Diencephalon (tissue), 2 donors: ENCODE measurements around the gene UQCRFS1.

- RAMPAGE, long total RNA, result no peak
Observed at GRCh38 chr19:28603953-28604411, 609.0 kb downstream of the UQCRFS1 start.

DNA sequence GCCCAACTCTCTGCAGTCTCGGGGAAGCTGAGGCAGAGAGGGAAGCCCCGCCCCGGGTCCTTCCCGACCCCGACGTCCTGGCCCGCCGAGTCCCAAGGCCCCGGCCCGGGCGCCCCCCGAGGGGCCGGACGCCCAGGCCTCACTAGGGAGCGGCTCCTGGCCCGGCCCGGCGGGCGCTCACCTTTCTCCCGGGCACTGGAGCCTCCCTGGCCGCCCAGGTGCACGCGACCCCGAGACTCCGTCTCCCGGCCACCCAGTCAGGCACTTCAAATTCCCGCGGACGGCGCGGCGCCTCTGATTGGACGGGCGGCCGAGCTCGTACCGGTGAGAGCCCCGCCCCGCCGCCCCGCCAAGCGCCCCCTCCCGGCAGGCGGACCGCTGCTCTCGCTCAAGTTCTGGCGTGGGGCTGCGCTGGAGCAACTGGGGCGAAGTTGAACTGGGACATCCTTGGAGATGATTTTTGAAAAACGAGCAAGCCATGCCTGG lies 485.5 kb downstream of the UQCRFS1 start:
- RAMPAGE, long total RNA, result no peak

DNA sequence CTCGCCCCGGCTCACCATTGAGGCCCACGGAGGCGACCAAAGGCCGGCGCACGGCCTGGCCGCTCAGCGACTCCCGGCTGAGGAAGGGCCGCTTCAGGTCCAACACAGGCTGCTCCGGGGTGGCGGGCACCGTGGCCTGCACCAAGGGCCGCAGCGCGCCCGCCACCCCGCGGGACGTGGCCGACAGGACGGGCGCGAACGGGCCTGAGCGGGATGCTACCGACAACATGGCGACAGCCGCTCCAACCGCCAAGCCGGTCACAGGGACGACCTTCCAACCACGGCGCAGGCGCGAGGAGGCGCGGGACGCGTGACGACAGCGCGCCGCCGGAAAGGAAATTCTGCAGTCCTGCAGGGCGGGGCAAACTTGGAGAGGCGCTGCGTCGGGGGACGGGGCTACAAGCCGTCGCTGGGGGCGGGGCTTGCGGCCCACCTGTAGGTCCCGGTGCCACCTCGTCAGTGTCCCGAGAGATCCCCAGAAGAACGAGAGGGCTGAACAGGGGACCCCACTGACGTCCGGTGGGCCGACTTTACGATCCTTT lies at the start of gene UQCRFS1:
Gene UQCRFS1 (minus strand): TSS at position 262 of the 542 bp plus-strand sequence.
- RAMPAGE, long total RNA, result no peak

GRCh38 chr19:29247729-29248296 lies 34.9 kb upstream of the UQCRFS1 start:
- RAMPAGE, long total RNA, result no peak

- RAMPAGE, long total RNA, result no peak
Observed at GRCh38 chr19:29587368-29587791, 18.7 kb upstream of the POP4 start.

GRCh38 chr19:29622334-29622925 lies 16.3 kb downstream of the POP4 start:
- RAMPAGE, long total RNA, result no peak

DNA sequence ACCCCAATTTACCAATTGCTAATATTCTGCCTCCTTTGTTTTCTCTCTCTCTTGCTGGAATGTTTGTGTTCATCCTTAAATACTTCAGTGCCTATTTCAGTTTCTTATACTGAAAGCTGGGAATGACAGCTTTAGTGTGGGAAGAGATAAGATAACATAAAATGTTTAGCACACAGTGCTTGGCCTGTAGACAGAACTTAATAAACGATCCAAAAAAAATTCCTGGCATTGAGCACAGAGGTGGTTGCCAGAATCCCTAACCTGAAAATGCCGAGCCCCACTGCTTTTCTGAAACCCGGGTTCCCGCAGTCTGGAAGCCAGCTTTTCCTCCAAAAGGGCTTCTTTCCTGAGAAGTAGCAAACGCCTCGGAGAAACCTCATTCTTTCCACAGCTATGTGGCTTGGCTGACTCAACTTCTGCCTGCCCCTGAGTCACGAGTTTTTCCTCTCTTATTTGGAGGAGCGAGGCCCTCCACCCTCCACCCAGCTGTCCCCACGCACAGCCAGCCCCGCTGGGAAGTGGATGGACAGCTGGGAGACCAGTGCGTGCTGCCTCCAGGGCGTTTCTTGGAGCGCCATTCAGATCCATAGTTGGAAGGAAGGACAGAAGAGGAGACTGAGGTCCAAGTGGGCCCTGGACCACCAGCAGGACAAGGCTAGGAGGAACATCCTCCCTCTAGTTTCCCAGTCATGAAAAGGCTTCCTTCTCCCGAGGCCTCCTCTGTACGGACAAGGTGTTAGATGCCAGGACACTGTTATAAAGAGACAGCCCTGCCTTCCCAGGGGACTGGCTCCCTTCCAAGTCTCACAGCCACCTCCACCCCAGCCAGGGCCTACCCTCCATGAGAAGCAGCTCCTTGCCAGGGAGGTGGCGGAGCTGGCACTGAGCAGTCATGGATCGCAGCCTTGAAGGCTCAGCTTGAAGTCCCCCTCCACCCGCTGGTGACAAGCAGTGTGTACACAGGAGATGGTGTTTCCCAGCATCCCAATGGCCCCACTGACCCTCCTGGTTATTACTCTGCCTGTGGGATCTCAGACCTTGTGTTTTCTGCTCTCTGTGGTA lies 2.6 kb upstream of the PLEKHF1 start:
- RAMPAGE, long total RNA, result no peak

DNA sequence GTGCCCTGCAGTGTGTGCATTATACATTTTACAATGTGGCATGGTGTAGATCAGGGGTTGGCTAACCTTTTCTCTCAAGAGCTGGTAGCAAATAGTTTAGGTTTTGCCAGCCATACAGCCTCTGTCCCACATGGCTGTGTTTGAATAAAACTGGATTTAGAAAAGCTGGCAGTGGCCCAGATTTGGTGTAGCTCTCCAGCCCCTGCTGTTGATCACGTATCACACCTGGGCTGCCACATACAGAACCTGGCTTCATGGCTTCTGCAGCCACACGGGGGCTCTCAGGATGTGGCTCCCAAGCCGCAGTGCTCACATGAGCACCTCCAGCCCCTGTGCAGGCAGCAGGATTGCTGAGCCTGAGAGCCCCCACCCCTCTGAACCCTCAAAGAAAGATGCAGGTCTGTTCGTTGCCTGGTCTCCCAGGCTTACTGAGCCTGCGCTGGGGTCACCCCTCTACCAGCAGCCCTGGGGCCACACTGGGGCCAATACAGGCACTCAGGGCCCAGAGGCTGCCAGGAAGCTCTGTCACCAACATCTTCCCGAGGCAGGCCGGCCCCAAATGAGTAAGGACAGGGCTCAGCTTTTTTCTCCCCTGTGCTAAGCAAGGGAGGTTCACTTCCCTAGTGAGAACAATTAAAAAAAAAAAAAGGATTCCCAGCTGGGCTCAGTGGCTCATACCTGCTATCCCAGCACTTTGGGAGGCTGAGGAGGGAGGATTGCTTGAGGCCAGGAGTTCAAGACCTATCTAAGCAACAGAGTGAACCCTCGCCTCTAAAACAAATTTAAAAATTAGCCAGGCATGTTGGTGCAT lies 2.7 kb downstream of the PLEKHF1 start:
- RAMPAGE, long total RNA, result no peak

DNA sequence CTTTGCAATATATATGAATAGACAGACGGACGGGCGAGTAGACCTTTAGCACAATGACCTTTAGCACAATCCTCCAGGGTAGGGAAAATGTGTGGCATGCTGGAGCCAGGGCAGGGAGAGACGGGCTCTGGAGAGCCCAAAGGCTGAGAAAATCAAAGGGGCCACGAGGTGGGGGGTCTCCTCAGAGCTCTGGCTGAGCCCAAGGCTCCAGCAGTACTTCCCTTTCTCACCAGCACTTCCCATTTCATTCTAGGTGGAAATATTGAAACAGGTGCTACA lies 5.9 kb downstream of the C19orf12 start:
- RAMPAGE, long total RNA, result no peak

- RAMPAGE, long total RNA, result no peak
Observed at GRCh38 chr19:29716020-29716242, 870 bp upstream of the C19orf12 start.

- RAMPAGE, long total RNA, result no peak
Observed at GRCh38 chr19:29830958-29831641, 19.3 kb downstream of the CCNE1 start.

- RAMPAGE, long total RNA, result no peak
Observed at GRCh38 chr19:29845510-29846206, 33.9 kb downstream of the CCNE1 start.

DNA sequence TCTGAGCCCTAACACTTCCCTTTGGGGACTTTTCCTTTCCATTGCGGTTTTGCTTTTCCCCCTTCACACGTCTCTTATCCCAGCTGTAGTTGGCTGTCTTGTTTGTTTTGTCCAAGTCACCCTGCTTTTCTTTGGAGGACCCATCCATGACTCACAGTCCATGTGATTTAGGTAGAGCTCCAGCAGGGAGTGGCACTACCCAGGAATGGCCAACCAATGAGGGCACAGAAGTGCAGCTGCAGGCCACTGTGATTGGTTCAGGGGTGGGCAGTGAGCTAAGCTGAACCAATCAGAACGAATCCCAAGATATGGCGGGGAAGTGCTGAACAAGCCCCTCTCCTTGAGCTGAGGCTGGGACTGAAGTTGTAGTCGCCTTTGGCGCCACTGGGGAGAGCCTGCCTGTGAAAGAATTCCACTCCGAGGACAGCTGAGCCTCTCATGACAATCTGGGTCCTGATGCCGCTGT lies 63.0 kb upstream of the URI1 start:
- RAMPAGE, long total RNA, result no peak

DNA sequence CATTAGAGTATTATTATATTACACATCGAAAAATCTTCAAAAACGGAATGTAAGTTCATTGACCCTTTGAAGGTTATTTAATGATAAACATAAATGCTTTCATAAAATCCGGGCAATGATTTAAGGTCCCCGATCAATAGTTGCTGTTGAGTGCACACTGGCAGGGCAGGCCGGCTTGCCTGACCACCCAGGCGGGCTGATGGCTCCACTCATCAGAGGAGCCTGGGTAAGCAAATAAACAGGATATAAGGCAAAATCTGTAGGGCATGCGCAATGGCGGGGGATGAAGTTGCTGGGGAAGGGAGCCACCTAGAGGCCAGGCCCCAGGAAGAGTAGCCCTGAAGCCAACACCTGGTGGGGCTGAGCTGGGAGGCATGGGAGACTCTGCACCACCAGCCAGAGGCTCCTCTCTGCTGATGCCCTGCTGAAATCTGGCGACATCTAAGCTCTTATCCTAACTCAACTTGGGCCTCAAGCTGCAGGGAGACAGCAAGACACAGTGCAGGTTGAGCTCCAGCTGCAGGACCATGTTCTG lies 324.3 kb downstream of the ZNF536 start:
- RAMPAGE, long total RNA, result no peak

- RAMPAGE, long total RNA, result no peak
Observed at GRCh38 chr19:31352497-31352975, 3.3 kb upstream of the TSHZ3 start.

DNA sequence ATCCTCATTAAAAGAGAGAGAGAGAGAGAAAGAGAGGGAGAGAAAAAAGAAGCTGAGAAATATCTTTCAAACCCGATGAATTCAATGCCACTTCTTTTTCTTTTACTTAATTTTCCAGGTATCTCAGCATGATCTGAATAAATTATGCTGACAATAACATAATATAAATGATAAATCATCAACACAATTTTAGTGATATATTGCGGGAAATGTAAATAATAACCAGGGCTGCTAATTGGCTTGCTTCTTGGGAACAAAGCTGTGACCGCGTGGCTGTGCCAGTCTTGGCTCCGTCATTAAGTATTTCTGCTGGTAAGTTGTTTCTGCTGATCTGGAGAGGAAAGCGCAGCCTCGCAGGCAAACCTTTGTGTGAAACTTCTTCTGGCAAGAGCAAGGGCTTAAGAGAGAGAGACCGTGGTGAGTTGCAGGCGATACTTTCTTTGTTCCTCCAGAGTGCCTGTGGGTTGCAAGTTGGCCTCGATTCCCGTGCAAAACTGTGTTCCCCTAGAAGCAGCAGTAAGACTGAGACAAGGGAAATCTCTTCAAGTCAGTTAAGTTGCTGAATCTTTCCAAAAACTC lies 489.1 kb upstream of the TSHZ3 start:
- RAMPAGE, long total RNA, result no peak

GRCh38 chr19:32063623-32064181 lies 281.7 kb upstream of the ZNF507 start:
- RAMPAGE, long total RNA, result no peak

- RAMPAGE, long total RNA, result no peak
Observed at GRCh38 chr19:32353350-32354418, 8.3 kb downstream of the ZNF507 start.

DNA sequence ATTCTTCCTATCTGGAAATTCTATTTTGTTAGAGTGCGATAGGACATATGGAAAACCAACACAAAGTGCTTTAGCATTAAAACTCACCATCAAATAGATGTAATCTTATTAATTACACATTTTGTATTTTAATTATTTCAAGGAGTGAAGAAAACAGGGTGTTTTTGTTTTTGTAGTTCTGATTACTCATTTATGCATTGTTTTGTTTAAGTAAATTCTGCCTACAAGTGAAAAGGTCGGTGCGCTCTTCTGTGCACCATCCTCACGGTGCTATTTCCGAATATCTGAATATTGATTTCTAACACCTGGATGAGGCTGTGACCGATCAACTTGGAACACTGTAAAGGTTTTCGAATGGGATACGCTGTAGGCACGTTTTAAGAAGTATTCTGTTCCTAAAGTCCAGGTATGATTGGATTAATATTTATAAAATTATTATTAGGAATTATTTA lies 21.3 kb upstream of the DPY19L3 start:
- RAMPAGE, long total RNA, result no peak

DNA sequence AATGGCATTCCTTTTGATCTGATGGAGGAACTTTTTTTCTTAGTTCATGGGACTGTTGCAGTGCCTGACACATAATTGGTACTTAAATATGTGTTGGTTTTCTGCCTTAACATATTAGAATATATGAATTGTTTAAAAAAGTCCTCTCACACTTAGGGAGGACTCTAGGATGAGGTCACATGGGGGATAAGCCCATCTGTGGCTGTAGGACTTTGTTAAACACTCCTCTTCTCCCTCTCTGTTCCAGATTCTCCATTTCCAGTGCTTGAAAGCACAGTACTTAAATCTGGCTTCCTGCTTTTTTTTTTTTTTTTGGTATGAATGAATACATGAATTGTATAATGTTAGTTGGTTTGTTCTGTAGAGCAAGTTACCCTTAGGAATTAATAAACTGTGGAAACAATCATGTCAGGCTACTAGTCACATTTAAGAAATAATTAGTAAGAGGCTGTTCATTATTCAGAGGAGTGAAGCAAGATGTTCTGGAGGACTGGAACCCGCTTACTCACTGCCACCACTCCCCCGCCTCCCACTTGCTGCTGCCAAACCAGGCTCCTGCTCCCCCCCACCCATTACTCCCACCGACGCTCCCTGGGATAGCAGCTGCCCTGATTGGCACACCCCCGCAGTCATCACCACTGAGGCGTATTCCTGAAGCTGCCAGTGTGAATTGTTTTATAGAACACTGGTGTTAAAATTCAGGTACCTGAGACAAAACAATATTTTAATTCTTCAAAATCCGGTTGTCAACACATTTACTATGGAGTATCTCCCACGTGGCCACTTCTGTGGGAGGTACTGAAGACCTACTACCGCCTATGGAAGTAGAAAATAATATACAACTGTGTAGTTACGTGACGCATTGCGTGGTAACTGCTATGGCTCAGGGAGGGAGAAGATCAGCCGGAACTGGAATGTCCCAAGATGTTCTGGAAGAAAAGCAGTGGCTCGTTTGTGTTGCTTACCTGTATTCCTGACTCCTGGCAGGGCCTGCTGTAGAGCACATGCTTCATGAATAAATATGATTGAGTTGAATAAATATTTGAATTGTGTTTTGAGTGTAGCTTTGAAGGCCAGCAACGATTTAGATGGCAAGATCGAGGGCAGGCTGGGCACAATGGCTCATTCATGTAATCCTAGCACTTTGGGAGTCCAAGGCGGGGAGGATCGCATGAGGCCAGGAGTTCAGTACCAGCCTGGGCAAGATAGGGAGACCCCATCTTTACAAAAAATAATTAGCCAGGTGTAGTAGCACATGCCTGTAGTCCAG lies 1.6 kb downstream of the DPY19L3 start:
- RAMPAGE, long total RNA, result no peak